Esophagus squamous epithelium (tissue), 4 donors: Measurements from ENCODE around the genes FNDC8 and SLFN11.

- PRO-cap = no peak
- RAMPAGE, long total RNA, 4 experiments = no peak in any of the 4 experiments
These were observed 9.5 kb downstream of the CDK5R1 start for GRCh38 chr17:32496213-32496702.

GRCh38 chr17:32909815-32910376 is 18.1 kb upstream of the TMEM98 start:
- PRO-cap = no peak
- RAMPAGE, long total RNA, 4 experiments = no peak in any of the 4 experiments

DNA sequence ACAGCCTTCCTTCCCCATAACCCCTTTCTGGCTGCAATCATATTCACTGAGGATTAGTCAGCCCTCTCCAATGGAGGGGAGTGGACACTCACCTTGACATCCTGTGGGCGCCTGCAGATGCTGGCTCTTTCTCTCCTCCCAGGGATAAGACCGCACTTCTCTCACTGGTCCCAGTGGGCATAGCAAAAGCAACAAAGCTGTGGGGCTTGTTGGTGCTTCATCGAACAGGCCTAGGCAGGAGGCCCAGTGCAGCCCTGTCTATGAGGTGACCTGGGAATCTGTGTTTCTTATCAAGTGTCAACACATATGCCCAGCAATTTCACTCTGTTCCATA is 271.0 kb upstream of the CCL2 start:
- PRO-cap = no peak
- RAMPAGE, long total RNA, 4 experiments = no peak in any of the 4 experiments

DNA sequence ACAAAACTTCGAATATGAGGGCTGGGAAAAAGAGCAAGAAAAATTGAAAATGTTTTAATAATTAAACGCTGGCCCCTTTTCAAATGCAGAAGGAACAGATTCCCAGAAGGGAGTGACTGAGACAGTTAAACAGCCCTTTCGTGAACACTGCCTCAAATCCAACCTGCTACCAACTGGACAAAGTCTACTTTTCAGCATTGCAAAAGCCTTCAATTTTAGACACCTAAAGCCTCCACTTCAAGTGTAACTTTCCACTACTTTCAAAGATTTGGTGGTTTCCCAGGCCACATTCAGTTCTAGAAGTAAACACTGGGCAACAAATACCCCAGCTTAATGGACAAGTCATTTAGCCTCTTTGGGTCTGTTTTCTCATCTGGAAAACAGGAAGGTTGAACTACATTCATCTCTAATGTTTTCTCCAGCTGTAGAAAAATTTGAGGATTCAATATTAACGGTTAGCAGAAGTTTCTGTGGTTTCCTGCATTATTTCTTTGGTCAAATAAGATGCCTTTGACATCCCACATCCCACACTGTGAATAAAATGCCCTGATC is 11.8 kb downstream of the RFFL start:
- PRO-cap = no peak
- RAMPAGE, long total RNA, 4 experiments = no peak in any of the 4 experiments

- PRO-cap = no peak
- RAMPAGE, long total RNA, 4 experiments = start-site peak on the minus strand in 1 of 4 experiments, at chr17:35057555-35058111 at its widest, 9 reads per replicate
These were observed 6.0 kb downstream of the RFFL start for GRCh38 chr17:35057366-35058090.

DNA sequence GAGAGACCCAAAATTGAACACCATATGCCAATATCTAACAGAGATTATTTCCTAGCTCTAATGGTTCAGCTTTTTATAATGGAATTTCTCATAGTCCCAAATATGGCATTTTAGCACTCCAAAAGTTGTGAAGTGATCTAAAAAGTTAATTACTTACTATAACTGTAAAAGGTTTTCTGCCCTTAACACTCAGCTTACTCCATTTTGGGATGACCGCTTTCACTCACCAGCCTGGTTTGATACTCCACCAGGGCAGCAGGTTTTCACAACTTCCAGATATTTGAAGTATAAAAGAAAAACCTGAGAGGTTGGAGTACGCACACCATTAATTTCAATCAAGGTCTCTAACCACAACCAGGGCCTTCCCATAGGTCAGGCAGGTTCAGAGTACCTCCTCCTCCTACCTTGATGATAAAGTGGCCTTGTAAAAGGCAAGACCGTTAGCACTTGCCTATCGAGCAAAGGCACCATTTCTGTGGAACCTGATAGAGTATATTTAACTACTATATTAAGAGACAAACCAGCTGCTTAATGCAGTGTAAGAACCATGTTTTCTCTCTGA is 3.5 kb downstream of the RFFL start:
- PRO-cap = no peak
- RAMPAGE, long total RNA, 4 experiments = no peak in any of the 4 experiments

DNA sequence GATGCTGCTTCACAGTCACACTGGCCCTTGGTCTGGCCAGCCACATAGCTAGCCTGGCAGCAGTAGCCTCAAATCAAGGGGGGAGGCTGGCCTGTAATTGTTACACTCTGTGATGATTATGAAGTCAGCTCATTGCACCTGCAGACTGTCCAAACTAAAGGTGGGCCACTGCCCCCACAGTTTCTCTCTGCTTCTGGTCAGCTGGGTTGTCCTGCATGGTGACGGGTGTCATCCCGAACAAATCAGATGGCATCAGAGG is at the start of gene FNDC8:
Gene FNDC8, plus strand, starts transcription at position 168 of the 259 bp plus-strand sequence.
- PRO-cap = no peak
- RAMPAGE, long total RNA, 4 experiments = no peak in any of the 4 experiments

GRCh38 chr17:35150888-35151635 is 3.4 kb downstream of the UNC45B start:
- PRO-cap = unidirectional peak, minus-strand start at chr17:35151257
- RAMPAGE, long total RNA, 4 experiments = no peak in any of the 4 experiments

DNA sequence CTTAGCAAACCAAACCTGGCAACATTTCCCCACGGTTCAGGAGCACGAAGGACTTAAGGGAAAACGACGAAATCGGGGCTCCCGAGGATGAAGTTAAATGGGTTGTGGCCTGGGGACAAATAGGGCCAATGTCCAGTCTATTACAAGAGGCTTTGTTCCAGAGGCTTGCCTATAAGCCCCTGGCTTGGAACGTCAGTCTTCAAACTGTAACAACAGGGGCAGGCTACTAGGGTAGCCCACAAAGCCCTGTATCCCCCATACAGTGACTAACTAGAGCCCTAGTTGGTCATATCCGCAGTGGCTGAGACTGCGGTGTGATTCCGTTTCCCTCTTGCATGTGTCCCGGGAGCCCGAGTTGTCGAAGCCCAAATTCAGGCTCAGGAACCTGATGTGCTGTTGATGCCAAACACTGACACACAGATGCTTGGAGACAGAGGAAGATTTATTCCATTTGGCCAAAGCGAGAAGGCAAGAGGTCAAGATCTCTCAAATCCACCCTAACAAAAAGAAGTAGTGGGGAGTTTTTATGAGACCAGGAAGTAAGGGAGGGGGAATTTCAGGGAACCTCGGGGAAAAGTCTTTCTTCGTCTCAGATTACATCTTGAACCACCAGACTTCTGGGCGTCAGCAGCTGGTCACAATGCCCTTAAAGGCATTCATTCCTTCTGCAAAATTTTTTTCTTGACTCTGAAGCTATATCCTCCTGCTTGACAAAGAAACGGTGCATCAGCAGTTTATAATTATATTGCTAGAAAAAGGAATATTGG is 736 bp downstream of the SLFN5 start:
- PRO-cap = bidirectional peak, plus-strand start at position 258 of the sequence, minus-strand start at position 264 of the sequence; bidirectional peak, plus-strand start at position 553 of the sequence, minus-strand start at position 422 of the sequence
- RAMPAGE, long total RNA, 4 experiments = no peak in any of the 4 experiments

DNA sequence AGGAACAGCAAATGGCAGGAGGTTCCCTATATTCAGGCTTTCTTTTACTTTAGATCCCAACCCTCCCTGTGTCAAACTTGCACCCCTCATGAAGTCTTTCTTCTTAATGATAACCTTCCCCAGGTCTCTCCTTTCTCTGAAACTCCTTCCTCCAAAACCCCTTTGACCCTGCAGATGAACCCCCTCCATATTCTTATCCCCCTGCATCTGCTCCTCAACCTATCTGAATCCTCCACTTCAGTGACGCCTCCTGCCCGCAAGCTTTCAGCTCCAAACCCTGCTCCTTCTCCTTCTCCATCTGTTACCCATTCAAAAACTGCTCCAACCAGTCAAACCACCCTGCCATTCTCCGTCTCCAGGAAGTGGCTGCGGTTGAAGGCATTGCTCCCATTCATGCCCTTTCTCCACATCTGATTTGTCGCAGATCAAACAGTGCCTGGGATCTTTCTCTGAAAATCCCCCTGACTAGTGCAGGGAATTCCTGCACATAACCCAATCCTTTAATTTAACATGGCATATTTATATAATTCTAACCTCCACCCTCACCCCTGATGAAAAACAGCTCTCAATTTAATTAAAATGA is 56.2 kb downstream of the SLFN5 start:
- PRO-cap = no peak
- RAMPAGE, long total RNA, 4 experiments = no peak in any of the 4 experiments

GRCh38 chr17:35312528-35313823 is 60.4 kb downstream of the SLFN11 start:
- PRO-cap = bidirectional peak, plus-strand start at chr17:35313482, minus-strand start at chr17:35313394
- RAMPAGE, long total RNA, 4 experiments = start-site peak on the plus strand in 1 of 4 experiments, at chr17:35313492-35313531 at its widest, 16 reads per replicate

DNA sequence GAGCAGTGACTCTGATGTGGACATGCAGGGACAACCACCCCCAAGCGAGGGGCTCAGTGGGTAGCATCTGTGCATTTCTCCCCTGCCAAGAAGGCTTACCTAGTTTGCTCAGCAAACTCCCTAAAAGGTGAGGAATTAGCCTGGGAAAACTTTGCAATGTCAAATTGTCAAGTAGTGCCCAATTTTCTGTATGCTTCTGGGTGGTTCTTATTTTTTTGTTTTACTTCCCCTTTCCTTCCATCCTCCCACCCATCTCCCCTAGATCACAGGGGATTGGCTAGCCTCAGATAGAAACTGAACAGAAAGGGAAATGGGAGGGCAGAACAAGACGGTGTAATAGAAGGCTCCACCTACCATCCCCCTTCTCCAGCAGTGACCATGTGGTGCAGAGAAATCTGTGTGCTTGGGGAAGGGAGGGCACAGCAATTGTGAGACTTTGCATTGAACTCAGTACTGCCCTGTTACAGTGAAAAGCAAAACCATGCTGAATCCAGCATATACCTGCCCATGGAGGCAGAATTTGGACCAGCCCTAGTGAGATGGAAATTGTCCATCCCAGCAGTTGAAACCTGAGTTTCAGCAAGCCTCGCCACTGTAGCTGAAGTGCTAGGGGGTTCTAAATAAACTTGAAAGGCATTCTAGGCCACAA is 5.4 kb downstream of the SLFN11 start:
- PRO-cap = bidirectional peak, plus-strand start at position 321 of the sequence, minus-strand start at position 192 of the sequence
- RAMPAGE, long total RNA, 4 experiments = no peak in any of the 4 experiments

- PRO-cap = bidirectional peak, plus-strand start at chr17:35373841, minus-strand start at chr17:35373620
- RAMPAGE, long total RNA, 4 experiments = start-site peak on the minus strand in 1 of 4 experiments, at chr17:35373623-35373686 at its widest, 6 reads per replicate
These were observed at the start of gene SLFN11 for GRCh38 chr17:35373395-35374178. Gene SLFN11 (minus strand): TSS chr17:35373621.

DNA sequence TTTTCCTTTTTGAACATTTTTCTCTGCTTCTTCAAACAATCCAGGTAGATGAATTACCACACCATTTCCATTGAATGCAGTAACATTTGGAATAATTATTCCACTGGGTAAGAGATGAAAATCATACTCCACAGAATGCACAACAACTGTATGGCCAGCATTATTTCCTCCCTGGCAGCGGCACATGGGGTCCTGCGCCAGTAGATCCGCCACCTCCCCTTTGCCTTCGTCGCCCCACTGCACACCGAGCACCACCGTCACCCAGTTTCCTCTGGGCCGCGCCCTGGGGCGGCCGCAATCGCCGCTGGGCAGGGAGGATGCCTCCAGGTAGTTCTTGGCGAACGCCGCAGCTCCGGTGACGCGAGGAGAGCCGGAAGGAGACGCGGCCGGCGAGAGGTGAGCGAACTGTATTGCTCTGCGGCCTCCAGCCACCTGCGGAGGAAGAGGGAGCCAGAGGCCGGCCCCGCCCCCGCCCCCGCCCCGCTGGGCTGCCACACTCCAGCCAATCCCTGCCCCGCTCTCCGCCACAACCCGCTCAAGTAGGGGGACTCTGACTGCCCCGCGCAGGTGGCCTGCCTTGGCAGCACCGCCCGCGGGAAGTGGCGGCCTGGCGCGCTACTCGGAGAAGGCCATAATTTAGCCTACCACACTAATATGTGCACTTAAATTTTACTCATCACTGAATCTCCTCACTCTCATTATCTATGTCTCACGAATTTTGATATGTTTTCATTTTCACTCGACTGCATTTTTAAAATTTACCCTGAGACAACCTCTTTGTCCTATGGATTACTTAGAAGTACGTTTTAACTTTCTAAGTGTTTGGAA is 11.9 kb upstream of the SLFN13 start:
- PRO-cap = bidirectional peak, plus-strand start at position 566 of the sequence, minus-strand start at position 412 of the sequence
- RAMPAGE, long total RNA, 4 experiments = no peak in any of the 4 experiments

DNA sequence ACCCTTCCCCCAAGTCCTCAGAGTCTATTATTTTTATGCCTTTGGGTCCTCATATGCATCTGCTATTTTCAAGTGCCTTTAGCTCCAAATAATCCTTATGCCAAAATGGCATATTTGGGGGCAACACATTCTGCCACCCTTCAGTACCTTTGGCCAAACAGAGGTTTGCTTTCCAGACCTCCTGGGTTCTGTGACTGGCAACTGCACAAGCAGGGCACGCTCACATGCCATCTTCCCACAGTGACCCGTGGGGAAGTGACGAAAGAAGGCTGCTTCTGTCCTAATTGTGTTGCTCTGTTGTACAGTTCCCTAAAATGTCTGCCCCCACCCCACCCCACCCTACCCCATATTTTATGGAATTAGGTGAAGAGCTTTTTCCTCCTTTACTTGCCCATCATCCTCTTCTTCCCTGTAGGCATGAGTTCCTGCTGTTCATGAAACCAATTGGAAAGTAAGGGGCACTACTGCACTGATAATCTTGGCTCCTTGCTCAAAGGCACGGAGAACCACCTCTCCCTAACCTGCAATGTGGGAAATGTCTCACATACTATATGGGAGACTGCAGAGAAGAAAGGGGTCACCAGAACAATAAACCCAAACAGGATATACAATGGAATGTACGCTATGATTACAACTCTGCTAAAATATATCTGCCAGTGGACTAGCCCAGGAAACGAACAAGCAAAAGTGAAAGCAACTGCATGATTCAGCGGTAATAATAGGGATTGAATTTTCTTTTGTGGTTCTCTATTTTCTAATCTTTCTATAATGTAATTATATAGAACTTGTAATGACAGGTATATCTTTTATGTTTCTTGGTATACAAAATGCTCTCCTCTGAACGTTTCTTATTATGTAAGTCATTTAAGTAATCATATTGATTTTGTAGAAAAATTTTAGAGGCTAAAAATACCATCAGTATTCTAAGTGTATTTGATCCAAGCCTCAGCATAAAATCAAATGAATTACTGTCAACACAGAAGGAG is 3.4 kb upstream of the SLFN12L start:
- PRO-cap = bidirectional peak, plus-strand start at position 240 of the sequence, minus-strand start at position 196 of the sequence
- RAMPAGE, long total RNA, 4 experiments = no peak in any of the 4 experiments

- PRO-cap = no peak
- RAMPAGE, long total RNA, 4 experiments = no peak in any of the 4 experiments
These were observed 10.4 kb downstream of the AP2B1 start for GRCh38 chr17:35597503-35597980.

DNA sequence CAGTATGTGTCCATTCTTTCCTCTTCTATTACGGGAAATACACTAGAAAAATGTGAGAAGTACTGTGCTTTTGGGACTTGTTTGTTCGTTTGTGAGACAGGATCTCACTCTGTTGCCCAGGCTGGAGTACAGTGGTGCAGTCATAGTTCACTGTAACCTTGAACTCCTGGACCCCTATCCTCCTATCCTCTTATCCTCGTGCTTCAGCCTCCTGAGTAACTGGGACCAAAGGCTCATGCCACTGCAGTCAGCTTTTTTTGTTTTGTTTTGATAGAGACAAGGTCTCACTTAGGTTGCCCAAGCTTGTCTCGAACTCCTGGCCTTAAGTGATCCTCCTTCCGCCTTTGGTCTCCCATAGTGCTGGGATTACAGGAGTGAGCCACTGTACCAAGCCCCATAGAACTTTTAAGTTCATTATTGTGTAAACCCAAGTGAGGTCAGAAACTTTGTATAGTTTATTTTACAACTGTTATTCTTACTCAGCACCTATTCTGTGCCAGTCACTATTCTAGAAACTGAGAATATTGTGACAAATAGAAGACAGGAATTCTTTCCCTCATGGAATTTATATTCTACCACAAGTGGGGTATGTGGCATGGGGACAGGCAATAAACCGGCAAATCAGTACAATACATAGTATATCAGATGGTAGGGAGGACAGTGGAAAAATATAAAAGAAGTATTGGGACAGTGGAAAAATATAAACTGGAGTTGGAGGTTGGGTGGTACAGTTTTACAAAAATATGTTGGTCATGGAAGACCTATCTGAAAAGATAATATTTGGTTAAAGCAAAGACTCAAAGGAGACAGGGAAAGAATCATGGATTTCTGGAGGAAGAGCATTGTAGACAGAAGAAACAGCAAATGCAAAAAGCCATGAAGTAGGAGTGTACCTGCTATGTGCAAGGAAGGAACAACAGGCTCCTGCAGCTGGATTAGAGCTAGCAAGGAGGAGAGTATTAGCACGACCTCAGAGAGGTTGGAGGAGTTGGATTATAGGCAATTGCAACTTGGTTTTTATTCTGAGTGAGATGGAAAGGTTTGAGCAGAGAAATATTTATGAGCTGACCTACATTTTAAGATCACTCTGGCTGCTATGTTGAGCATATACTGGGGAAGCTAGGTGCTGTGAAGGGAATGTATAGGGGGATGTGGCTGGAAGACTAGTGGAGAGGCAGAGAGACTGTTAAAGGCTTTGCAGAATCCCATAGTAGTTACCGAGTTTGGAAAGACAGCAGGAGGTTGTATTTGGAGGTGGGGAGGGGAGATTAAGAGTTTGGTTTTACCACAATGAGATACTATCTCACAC is 29.5 kb upstream of the RASL10B start:
- PRO-cap = no peak
- RAMPAGE, long total RNA, 4 experiments = no peak in any of the 4 experiments

DNA sequence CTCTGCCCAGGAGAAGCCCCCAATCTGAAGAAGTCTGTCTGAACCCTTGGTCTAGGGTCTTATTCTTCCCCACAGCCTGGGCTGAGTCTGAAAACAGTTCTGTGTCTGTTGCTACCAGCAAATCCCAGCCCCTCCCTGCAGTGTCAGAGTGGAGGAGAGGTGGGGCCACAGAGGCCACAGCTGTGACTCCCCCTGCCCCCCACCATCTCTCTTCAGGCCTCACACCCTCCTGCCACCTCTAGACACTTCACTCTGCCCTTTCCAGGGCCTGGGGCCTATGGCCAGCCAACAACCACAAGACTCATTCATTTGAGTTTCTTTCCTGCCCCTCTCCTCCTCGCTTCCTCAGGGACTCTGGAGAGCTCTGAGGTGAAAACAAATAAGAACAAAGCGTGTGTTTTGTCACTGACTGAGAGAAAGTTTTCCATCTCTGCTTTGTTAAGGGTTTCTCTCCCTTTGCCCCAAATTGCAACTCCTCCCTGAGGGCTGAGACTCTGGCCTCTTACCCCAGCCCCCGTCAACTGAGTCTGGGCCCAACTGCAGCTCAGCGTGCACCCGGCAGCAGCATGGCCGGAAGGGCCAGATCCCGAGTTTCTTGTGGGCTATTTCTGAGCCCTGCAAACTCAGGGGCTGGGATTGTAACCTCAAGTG is 13.1 kb downstream of the C17orf50 start:
- PRO-cap = no peak
- RAMPAGE, long total RNA, 4 experiments = no peak in any of the 4 experiments

DNA sequence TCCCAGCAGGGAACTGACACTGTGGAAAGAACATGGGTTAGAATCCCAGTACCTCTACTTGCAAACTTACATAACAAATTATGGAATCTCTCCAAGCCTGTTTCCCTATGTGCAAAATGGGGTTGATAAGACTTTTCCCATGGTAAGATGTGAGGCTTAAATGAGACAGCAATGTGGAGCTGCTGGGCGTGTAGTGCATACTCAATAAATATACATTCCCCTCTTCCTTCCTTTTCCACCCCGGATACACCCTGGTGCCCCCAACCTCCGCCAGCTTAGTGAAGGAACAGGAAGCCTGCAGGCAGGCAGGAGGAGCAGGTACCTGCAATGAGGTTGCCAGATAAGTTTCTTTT is 14.8 kb downstream of the C17orf50 start:
- PRO-cap = no peak
- RAMPAGE, long total RNA, 4 experiments = no peak in any of the 4 experiments

DNA sequence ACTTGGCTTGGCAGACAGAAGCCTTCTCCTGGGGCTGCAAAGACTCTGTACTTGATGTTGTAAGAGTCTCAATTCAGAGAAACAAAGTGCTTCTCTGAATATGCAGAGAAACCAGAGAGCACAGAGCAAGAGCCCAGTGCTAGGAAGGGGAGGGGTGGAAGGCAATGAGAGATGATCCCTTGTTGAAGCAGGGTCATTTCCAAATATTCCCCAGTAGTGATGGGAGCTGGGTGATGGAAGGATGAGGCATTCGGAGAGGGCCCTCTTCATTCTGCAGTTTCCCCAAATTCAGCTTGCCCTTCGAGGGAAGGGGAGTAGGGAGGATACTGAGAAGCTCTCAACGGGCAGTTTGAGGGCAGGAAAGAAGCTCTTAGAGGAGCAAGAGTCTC is 2.1 kb downstream of the MMP28 start:
- PRO-cap = unidirectional peak, plus-strand start at position 108 of the sequence
- RAMPAGE, long total RNA, 4 experiments = no peak in any of the 4 experiments